ENCODE data around the gene ZNF678.

DNA sequence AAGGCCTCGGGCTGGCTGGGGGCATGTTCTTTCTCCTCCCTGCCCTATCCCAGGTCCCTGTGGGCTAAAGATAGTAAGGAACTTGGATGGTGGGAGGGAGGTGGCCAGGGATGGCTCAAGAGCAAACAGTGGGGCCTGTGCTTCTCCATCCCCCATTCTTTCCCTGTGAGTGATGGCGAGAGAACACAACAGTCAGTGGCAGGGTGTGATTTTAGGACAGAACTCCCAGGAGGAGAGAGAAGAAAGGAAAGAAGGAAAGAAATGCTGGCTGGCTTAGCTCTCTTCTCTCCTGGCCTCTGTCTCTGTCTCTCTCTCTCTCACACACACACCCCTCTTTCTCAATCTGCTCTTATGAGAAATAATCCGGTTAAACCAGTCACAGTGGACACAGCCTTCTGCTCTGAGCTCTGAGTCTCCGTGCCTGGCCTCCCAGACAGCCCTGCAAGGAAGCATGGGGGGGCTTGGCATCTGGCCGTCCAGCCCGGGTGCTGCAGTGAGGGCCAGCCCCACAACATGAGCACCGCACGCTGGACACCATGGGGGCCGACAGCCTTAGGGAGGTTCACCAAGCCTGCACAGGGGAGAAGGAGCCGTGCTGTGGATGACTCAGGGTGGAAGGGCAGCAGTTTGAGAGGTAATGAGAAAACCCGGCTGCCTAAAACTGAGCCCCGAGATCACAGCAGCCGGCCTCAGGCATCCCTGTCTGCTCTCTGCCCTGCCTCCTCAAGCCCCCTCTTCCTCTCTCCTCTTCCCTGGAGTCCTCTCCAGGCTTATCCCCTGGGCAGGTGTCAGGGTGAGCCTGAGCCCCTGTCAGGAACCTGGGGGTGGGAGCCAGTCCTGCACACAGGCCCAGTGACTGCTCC, 93.1 kb downstream of the ITPKB start:
- PRO-cap: no peak

- PRO-cap: no peak
Observed at GRCh38 chr1:226653212-226654620, 85.4 kb downstream of the ITPKB start.

GRCh38 chr1:226655113-226655700, 83.9 kb downstream of the ITPKB start:
- PRO-cap: no peak

- PRO-cap: no peak
Observed at GRCh38 chr1:226738099-226738914, 775 bp downstream of the ITPKB start.

DNA sequence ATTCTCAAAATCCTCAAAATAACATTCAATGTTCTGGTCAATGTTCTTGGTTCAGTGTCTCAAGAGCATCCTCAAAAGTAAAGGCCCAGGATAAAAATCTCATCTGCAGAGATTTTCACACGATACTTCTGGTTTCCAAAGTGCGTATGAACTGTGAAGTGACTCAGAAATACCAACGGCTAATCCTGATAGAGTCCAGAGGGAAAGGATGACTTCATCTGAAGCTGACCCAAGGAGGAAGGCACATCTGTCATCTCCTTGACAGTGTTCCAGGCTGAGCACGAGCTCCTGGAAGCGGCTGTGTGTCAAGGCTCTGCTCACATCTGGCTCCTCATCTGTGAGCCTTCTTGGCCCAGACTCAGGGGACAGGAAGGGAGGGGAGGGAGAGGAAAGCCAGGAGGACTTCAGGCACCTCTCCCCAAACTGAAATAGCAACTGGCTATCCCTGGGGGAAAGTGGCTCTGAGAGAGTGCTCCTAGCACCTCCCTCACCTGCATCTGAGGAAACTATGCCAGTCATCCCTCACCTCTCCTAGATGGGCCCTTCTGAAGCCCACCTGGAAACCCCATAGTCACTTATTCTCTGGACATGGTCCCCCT, 49.1 kb upstream of the PSEN2 start:
- PRO-cap: bidirectional peak, plus-strand start at position 368 of the sequence, minus-strand start at position 73 of the sequence

DNA sequence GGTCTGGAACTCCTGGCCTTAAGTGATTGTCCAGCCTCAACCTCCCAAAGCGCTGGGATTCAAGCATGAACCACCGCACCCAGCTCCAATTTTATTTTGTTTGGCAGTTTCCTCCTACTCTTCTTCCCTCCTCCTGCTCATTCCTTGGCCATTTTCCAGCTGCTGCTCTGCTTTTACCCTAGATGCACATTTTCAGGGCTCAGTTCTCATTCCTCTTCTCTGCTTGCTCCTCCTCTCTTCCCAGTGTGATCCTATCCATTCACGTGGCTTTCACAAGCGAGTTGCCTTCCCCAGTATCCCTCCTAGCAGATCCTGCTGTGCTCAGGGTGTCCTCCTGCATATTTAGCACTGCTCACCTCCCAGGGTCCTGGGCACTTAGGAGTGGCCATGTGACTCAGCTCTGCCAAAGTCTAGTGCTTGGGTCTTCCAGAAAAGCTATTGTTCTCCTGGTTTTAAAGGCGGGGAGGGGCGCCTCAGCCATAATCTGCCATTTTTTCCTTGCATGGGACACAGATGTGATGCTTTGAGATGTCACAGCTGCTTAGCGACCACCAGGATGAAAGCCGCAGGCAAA, 33.7 kb downstream of the PSEN2 start:
- PRO-cap: no peak

DNA sequence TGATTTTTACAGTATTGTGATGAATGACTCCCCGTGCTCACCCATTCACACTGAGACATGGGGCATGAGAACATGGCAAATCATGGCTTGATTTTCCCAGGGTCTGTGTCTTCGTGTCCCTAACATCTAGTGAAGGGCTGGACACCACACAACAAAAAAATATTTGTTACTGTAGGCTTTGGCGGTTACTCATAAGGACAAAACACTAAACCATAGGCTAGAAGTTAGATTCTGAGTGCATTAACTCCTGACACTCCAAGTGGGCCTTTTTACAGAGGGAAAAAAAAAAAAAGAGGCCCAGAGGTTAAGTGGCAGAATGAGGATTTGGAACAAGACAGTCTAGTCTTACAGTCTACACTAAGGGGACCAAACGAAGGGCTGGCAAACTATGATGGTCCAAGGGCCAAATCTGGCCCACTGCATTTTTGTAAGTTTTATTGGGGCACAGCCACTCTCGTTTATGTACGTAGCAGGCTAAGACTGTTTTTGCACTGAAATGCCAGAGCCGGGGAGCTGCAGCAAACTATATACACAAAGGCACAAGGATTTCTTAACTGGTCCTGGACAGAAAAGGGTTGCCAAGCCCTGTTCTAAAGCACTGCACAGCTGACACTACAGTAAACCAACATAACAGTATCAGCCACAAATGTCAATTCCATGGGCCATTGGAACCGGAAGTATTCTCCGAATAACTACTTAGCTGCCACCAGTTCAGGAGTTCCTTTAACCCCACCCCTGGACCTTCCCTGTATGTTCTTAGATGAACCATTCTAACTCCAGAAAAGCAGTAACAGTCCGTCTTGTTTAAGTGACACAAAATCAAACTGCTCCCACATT, 48.8 kb downstream of the COQ8A start:
- PRO-cap: no peak

DNA sequence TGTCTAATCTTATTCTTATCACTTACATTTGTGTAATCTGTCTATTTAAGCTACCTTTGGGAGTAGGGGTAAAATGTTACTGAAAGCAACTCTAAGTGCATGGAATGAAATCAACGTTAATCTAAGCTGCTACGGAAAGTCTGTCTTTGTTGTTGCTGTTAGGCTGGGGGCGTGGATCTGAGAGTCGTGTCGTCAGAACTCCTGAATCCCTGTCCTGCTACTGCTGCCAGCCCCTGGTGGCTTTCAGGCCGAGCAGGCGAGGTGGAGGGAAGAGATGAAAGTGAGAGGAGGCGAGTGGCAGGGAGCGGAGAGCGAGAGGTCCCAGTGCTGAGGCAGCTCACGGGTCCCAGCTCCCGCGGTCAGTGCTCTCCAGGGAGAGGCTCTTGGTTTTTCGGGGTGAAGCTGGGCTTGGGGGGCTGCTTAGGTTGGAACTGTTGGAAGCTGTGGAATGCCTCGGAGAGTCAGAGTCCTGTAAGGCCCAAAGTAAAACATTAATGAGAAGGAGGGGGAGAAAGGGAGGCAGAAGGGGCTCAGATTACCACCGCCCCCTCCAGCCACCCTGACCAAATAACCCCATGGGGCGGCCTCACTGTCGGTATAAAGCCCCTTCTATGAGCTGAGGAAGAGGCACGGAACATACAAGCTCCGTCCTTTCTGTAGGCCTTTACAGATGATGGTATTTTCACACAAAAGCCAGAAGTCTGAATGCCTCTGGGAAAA, 54.0 kb downstream of the COQ8A start:
- PRO-cap: no peak

- PRO-cap: no peak
Observed at GRCh38 chr1:227128885-227129290, 188.8 kb downstream of the COQ8A start.

DNA sequence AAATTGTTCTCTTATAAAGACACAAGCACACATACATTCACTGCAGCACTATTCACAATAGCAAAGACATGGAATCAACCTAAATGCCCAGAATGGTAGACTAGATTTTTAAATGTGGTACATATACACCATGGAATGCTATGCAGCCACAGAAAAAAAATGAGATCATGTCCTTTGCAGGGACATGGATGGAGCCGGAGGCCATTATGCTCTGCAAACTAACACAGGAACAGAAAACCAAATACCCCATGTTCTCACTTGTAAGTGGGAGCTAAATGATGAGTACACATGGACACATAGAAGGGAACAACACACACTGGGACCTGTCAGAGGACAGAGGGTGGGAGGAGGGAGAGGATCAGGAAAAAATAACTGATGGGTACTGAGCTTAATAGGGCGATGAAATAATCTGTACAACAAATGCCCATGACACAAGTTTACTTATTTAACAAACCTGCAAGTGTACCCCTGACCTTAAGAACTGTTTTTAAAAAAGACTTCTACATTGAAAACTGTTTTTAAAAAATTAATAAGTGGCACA, 75.4 kb downstream of the CDC42BPA start:
- PRO-cap: no peak

GRCh38 chr1:227288850-227289737, 29.2 kb downstream of the CDC42BPA start:
- PRO-cap: no peak

GRCh38 chr1:227301820-227302702, 16.2 kb downstream of the CDC42BPA start:
- PRO-cap: no peak

GRCh38 chr1:227356295-227356988, 38.1 kb upstream of the CDC42BPA start:
- PRO-cap: no peak

DNA sequence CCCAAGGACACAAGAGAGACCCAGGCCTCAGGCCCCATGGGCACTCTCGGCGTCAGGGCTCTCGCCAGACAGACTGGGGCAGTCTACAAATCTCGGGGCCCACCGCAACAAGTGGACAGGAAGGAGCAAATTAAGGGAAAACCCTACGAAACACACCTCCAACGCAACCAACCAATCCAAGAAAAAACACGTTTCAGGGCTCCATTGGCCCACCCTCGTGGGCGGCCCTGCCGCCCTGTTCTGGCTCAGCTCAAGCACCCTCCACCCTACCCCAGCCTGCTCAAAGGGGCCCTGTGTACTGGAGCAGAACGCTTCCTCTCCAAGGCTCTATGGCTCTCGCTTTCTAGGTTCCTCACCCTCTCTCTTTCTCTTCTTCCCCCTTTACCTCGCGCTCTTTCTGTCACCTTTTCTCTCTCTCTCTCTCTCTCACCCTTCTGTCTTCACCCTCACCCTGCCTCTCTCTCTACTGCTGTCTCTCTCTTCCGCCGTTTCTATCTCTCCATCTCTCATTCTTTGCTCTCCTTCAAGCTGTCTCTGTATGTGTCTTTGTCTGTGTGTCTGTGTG, 4.4 kb upstream of the ZNF678 start:
- PRO-cap: bidirectional peak, plus-strand start at position 283 of the sequence, minus-strand start at position 109 of the sequence

- PRO-cap: unidirectional peak, plus-strand start at chr1:227563565; bidirectional peak, plus-strand start at chr1:227563894, minus-strand start at chr1:227563782
Observed at GRCh38 chr1:227563281-227564544, at the start of gene ZNF678. Gene ZNF678, plus strand, starts transcription at chr1:227563556.

- PRO-cap: no peak
Observed at GRCh38 chr1:227748161-227749680, 13.5 kb downstream of the SNAP47 start.

DNA sequence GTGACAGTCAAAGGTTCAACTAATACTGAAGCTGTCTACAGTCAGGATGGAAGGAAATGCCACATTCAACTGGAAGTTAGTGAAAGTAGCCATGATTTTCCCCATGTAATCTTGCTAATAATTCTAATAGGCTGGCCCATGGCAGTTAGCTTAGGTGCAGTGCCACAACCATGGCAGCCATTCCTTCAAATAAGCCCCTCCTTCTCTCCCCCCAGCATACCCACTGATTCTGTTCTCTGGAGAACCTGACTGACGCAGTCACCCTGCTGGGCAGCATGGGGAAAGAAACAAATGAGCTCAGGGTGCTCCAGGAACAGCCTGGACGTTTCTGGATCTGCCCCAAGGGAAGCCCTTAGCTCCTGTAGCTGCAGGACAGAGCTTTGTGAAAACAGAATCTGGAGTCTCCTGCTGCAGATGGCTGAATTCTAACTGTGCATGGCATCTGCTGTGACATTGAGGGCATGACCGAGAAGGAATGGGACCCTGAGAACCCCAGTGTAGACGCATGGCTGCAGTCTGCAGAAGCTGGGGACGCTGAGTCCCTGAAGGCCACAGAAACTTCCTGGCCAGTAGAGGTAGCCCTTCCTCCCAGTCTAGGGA, 22.6 kb downstream of the SNAP47 start:
- PRO-cap: no peak

GRCh38 chr1:227775117-227775588, 39.9 kb downstream of the SNAP47 start:
- PRO-cap: no peak

GRCh38 chr1:227948309-227948758, 602 bp upstream of the WNT9A start:
- PRO-cap: no peak

DNA sequence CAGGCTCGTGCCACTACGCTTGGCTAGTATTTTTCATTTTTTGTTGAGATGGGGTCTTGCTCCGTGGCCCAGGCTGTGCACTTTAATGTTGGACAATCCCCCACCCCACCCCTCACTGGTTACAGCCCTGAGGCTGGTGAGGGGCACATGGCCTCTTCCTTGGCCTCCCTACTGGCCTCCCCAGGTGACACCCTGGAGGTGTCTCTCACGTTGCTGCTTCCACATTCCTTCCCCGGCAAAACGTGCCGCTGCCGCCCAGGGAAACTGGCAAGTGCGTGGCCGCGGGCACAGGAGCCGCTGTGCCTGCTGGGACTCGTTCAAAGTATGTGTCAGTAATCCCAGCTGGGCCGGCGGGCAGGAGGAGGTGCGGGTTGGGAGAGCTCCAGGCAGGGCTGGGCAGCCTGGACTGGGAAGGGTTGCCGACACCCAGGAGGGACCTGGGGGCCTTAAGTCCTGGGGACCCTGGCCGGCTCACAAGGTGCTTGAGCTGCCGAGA, 6.4 kb downstream of the WNT3A start:
- PRO-cap: no peak